Progenitor cell of endocrine pancreas (in vitro differentiated cells): ENCODE measurements around the gene BHLHA15.

DNA sequence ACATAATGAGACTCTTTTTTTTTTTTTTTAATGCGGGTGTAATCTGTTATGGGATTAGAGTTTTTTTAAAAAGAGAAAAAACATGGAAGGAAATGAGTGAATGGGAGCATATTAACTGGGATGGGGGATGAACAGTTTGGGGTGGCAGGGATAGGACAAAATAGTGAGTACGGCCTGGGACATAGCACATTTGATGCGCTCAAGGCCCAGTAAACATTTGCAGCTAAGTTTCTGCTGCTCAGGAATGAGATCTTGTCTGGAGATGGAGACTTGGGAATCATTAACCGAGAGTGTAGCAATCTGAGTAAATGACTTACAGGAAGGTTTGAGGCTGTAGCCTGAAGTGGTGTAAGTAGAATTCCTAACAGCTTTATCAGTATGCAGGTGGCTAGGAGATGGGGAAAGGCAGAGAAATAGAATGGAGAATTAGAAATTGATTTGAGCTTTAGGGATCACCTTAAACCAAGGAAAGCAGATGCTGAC is 6.1 kb upstream of the PON2 start:
- PRO-cap = bidirectional peak, plus-strand start at position 376 of the sequence, minus-strand start at position 219 of the sequence

DNA sequence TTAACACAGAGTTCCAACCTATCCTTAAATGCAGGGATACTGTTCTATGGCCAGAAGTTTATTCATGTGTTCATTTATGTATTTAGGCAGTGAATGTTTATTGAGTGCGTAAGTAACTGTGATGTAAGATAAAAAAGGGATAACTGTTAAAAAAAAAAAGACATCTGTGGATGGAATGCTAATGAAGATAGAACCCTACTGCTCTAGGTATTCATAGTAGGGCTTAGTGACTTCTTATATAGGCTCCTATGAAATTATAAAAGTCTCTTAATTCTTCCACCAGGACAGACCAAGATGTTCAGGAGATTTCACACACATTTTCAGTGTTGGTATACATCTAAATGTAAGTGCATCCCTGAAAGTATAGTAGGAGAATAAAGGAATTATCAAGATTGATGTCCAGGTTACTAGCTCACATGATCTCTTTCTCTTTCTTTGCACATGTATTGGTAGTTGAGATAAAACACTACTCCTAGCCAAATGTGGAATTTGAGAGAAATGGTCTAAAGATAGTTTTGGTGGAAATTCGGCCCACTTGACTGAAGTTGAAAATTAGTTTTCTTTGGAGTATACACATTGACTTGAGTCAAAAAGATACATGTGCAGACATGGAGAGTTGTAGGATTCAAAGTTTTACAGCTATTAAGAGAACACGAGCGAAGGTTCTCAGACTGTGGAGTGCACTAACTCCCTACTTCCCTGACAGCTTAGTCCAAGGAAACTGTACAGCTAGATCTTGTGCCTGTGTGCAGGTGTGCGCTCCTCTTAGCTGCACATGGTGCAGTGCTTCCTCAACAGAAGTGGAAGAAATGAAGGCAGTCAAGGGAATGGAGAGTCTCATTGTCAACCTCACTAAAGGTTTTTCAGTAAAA is 14.0 kb downstream of the PDK4 start:
- PRO-cap = no peak

GRCh38 chr7:95590272-95591024 is 5.9 kb downstream of the PDK4 start:
- PRO-cap = no peak

GRCh38 chr7:96075315-96075797 is 246.5 kb downstream of the SLC25A13 start:
- PRO-cap = no peak

- PRO-cap = no peak
These were observed 51.1 kb downstream of the SLC25A13 start for GRCh38 chr7:96270636-96271282.

DNA sequence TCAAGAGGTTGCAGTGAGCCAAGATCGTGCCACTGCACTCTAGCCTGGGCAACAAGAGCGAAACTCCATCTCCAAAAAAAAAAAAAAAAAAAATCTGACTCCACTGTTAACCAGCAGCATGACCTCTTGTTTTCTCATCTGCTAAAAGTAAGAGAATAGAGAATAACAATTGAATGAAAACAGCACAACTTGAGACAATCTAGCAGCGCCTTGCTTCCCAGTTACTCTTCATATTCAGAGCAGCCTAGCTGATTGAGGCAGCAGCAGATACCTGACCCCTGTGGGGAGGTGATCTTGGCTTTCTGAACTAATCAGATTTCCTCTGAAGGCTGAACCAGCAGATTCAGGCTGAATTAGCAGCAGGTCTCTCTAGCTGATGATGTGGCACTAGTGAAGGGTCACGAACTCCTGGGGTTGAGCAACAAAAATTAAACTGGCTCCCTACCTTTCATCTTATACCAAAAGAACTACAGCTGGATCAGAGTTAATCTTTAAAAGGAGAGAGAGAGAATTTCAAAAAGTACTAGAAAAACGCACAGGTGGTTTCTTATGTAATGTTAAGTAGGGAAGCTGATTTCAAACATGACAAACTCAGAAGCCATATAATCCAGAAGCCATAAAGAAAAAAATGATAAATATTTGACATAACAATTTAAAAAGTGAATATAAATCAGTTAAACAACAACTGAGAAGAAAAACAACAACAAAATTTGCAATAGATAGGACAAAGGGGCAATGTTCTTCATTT is 13.6 kb downstream of the SLC25A13 start:
- PRO-cap = no peak

DNA sequence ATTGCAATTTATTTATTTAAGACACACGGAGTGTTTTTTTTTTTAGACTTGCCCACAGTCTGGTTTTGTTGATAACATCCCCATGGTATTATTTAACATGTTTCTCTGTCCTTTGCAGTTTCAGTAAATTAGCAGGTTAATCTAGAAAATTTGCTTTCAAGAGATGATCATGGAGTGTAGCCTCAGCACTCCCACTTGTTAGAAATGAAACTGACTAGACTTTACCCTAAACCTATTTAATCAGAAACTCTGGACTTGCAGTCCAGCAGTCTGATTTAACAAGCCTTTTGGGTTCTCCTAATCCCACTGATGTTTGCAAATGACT is 55.4 kb upstream of the SLC25A13 start:
- PRO-cap = no peak

DNA sequence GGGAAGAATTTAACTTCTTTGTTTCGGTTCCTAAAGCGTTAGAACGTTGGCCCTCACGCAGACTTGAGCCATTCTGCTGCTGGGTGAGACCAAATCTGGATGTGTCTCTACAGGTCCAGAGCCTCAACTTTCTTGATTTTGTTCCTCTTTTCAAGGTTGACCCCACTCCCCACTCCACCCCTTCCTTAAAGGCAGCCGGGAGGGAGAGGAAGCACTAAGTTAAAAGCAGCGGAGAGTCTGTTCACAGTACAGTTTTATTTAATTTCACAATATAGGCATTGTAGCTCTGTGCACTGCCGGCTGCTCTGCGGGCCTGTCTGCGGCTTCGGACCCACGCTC is 2.5 kb upstream of the DLX5 start:
- PRO-cap = no peak

- PRO-cap = no peak
These were observed 118.4 kb upstream of the TAC1 start for GRCh38 chr7:97613350-97614099.

DNA sequence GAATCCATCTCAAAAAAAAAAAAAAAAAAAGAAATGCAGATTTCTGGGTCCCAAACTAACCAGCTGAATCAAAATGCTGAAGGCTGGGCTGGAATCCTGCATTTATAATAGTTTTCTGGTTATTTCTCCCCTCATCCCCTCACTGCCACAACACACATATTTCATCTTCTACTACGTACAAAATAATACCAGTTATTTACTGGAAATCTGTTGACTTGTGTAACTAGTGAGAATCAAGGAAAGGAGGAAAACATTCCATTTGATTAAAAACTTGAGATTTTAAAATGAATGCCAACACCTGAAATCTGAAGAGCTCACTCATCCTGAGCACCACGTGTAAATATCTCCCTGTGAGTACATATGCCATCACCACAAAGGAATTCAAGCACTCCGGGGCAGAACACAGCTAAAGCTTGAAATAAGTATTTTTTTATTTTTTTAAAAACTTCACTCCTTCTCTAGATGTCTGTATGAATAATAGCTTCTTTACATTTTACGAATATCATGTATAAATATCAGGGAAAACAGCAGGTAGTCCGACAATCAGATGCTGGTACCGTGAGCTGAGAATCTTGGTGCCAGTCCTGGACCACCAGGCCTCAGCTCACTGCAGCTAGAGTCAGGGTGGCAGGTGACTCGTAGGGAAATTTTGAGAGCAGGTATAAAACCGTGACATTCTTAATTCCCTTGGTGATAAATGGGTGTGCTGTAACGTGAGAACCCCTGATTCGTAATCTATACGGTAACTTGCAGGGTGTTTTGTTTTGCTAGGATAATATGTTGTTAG is 12.6 kb downstream of the LMTK2 start:
- PRO-cap = no peak

- PRO-cap = no peak
These were observed 27.2 kb downstream of the LMTK2 start for GRCh38 chr7:98133551-98134524.

DNA sequence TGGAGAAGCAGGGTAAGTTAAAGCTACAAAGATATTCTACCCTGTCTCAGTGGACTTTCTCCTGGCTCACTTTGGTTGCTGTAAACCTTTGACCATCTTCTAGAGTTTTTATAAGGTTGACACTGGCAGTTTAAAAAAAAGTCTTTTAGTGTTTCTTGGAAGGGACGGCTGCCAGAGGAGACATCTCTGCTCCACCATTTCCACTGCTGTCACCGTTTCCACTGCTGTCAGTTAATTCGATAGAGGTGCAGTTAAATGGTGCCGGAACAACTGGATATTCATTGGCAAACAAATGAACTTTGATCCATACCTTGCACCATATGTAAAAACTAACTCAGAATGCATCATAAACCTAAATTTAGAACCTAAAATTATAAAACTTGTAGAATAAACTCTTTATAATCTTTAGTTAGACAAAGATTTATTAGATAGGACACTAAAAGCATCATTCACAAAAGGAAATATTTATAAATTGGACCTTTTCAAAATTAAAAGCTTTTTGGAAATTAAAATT is 42.7 kb downstream of the LMTK2 start:
- PRO-cap = no peak

DNA sequence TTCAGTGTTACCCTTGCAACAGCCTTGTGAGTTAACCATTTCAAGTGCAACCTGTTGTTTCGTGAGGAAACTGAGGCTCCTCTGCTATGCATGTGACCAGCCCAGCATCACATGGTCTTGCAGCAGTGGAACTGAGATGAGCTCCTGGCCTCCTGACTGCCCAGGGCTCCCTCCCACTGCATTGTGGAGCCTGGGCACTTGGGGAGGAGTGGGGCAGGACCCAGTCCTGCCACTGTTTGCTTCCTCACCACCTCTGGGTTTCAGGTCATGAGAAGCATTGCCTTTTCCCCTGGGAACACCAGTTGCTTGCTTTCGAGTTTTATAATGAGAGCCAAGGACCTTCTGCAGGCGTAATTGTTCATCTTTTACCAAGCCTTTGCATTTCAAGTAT is 32.4 kb upstream of the BHLHA15 start:
- PRO-cap = no peak

DNA sequence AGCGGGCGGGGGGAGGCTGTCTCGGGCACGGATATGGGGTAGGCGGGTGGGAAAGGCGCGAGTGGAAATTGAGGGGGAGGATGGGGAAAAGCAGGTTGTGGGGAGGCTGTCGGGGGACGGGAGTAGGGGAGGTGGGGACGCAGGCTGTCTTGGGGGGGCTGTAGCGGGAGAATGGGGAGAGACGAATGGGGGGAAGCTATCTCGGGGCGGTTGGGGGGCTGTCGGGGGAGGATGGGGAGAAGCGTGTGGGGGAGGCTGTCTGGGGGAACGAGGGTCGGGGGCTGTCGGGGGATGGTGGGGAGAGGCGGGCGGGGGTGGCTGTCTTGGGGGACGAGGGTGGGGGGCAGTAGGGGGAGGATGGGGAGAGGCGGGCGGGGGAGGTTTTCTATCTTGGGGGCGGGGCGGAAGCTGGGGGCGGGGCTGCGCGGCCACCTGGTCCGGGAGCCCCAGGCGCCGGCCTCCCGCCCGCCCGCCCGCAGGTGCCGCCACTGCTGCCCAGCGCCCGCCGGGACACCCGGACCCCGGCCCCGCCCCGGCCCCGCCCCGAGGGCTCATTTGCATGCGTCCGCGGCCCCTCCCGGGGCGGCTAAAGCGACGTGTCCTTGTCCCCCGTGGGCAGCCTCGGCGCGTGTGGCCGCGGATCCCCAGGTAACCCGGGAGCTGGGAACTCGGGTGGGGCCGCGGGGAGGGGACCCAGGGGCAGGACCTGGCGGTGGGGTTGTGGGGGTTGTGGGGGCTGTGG is at the start of gene BHLHA15:
BHLHA15 (plus strand) TSS at position 589 of the 742 bp plus-strand sequence.
- PRO-cap = no peak

DNA sequence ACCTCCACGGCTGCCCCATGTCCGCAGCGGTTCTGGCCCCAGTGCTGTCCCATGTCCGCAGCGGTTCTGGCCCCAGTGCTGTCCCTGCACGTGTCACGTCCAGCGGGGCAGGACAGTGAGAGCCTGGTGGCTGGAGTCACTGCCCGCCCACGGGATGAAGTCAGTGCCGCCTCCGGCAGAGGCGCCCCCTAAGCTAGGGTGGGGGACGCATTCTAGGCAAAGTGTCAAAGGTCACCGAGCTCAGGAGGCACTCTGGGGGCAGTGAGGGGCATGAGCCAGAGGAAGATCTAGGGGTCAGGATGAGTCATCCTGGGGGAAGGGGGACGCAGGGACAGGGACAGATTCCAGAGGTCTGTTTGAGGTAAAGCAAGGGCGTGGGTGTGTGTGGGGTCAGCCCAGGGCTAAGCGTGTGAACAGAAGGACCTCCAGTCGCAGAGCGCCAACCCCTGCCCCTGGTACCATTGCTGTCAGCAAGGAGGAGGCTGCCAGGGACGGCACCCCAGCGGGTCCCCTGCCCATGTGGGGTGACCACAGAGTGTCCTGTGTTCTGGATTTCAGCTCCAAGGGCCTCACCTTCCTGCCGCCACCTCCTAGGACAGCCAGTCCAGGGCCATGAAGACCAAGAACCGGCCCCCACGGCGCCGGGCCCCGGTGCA is 587 bp downstream of the BHLHA15 start:
- PRO-cap = no peak

DNA sequence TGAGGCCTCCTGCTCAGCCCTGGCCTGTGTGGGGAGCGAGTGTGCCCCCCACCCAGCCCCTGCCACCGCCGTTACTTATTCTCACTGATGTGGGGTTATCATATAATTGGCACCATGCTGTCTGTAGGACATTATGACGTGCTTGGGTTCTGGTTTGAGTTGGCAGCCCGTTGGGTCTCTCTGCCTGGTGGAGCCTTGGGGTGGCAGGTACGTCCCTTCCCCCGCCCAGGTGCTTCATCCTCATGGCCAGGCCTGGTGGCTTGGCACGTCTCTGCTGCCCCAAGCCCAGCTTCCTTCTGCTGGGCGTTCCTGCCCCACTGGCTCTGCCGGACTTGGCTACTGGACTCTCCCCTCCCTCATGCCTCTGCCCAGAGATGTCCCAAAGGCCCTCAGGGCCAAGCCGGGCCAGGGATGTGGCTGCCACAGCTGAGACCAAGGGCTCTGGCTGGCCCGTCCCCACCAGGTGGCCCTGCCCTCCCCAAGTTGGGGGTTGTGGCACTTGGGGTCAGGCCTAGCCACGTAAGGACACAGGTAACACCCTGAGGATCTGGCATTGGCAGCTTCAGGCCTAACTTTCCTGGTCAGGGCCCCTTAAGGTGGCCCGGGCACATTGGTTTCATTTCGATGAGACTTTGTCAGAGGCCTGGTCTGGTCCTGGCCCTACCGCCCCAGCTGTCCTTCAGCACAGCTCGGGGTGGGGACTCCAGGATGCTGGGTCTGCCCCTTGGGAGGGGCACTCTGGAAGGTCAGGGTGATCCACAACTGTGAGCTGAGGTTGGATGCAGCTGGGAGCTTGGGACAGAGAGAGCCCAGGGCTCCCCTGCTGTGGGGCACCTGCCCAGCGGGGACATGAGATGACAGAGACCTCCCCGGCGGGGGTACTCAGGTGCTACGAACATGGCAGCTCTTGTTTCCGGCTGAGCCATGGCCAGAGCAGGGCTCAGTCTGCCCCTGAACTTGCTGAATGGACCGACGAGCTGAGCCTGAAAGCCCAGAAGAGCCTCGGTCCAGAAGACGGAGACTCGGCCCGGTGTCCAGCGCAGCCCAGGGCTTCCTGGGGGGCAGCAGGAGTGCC is 2.8 kb downstream of the BHLHA15 start:
- PRO-cap = no peak

GRCh38 chr7:98285153-98285598 is 3.7 kb downstream of the BRI3 start:
- PRO-cap = no peak

DNA sequence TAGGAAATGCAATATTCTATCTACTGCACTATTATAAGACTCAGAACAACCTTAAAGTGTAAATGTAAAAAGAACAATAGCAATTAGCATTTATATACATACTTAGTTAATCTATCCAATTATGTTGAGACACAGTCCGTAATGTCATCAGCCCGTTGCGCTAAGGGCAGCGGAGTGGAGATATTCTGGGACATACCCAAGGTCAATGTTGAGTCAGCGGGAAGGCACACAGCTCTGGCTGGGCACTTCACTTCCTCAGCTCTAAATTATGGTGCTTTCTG is 43.3 kb downstream of the BAIAP2L1 start:
- PRO-cap = no peak

DNA sequence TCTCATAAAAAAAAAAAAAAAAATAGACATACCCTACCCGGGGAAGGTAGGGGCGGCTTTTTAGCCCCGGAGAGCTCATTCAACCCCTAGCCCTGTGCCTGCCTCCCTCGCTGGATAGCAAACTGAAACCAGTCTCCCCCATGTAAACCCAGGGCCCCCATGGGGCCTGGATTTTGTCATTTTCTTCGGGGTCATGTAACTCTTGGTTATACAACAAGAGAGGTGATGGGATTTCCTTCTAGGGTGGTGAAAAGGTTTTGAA is 18.8 kb upstream of the BAIAP2L1 start:
- PRO-cap = no peak

- PRO-cap = no peak
These were observed 20.0 kb upstream of the BAIAP2L1 start for GRCh38 chr7:98421015-98421239.